ENCODE measurements around the gene ZIC5.

GRCh38 chr13:99925990-99927138 lies 45.2 kb downstream of the ZIC5 start:
- RRBS: 50% methylated on average over 2 of the region's 35 CpGs

DNA sequence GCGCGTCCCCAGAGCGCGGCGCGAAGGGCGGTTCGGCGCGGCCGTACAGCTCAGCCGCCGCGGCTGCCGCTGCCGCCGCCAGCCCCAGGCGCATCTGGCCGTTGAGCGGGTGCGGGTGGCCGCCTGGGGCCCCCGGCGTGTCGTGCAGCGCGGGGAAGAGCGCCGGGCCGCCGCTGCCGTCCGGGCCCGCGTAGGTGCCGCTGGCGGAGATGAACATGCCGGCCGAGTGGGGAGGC lies 907 bp downstream of the ZIC5 start:
- RRBS: 4% methylated on average over 6 of the region's 39 CpGs

DNA sequence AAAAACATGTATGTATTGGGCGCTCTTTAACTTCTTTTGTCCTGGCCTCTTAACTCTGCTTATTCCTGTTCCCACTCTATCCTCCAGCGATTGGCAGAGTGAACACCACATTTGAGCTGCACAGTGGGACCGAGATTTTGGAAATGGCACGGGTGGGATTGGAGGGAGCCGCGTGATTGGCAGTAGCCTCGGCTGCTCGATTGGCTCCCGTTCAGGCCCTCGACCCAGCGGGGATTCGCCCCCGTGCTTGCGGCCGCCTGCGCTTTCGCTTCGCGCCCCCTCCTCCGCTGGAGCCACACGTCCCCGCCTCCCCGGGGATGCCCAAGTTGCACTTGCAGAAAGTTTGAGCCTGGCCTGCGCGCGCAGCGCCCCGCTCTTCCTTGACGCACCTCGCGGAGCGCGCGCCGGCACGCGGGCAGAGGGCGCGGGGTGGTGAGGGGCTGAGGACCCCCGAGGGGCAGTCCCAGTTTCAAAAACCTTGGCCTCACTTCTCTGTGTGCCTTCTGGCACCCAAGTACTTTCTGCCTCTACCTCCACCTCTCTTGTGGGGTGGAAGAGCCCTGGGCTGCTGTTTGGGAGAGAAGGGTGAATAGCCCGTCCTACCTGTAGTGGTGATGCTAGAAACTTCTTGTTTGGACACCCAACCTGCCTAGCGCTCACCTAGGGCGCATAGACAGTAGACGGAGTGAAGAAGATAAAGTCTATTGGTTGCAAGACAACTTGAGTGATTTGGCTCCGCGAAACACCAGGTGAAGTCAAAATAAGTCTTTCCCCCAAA lies at the start of gene ZIC5:
Gene ZIC5, minus strand, starts transcription at position 100 of the 778 bp plus-strand sequence.
- RRBS: 15% methylated on average over 9 of the region's 46 CpGs

- RRBS: no CpG with 5 or more reads among the region's 33 CpGs
Observed at GRCh38 chr13:99983701-99984409, 2.3 kb downstream of the ZIC2 start.

- RRBS: no CpG with 5 or more reads among the region's 1 CpG
Observed at GRCh38 chr13:100098747-100099157, 9.9 kb downstream of the PCCA start.

DNA sequence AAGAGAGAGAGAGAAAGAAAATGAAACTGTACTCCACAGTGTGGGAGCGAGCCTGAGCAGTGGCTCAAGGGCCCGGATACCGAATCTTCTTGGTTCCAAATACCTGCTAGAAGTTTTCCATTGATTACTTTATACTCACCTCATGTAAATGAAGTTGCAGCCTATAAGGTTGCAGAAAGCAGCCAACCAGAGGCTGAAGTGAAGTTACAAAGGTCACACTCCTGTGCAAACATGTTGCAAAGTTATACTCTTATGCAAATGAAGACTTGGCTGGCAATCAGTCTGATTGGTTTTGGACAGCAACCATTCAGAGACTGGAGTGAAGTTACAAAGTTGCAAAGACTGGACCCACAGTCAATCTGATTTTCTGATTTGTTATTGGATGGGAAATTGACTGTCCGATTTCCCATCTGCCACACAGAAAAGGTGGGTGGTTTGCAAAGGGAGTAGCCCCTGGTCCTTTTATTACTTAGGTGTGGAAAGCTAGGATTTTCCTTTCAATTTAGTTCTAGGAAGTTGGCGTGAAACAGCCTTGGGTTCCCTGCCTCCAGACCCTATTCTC lies 152.5 kb downstream of the GGACT start:
- RRBS: no CpG with 5 or more reads among the region's 5 CpGs

- RRBS: no CpG with 5 or more reads among the region's 15 CpGs
Observed at GRCh38 chr13:100540103-100540574, 48.5 kb downstream of the GGACT start.

DNA sequence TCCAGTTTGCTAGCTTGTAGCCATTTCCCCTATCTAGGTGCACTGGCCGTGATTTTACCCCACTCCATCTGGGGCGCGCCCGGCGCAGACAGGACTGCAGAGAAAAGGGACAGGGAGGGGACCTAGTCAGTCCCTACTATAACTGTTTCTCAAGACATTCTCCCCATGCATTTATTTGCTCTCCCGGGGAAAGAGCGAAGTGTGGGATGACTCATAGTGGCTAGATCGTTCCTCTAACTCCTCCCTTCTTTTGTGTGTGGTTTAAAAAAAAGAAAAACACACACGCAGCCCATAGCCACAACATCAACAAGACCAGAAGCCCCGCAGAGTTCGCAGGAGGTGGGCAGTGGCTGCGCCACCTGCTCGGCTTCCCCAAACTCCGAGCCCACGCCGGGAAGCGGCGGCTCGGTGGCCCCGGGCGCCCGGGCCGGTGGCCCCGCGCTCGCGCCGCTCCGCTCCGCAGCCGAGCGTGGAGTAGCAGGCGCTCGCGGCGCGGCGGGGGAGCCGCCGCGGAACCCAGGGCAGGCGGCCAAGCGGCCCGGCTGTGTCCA lies 766 bp downstream of the TMTC4 start:
- RRBS: 3% methylated on average over 4 of the region's 44 CpGs

DNA sequence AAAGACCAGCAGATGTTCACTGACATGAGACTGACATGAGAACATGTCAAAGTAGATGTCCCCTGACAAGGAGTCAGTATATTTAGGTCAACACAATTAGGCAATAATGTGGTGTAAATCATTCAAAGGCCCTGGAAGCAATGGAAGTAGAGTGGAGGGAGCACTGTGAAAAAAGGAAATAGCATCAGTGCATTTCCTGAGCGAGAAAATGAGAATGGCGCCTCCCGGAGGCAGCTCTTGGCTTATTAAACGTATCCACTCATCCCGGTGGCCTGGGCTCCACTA lies 173.6 kb upstream of the TMTC4 start:
- RRBS: no CpG with 5 or more reads among the region's 5 CpGs

DNA sequence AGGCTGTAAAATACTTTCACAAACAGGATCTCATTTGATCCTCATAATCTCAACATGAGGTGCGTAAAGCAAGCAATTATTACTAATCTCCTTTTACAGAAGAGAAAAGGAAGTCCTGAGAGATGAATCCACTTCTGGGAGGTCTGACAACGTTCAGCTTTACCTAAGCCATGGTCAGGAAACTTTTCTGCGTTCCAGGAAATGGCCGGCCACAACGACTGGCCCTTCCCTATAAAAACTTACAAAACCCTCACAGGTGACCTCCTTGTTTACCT lies 351.6 kb upstream of the TMTC4 start:
- RRBS: no CpG with 5 or more reads among the region's 5 CpGs

DNA sequence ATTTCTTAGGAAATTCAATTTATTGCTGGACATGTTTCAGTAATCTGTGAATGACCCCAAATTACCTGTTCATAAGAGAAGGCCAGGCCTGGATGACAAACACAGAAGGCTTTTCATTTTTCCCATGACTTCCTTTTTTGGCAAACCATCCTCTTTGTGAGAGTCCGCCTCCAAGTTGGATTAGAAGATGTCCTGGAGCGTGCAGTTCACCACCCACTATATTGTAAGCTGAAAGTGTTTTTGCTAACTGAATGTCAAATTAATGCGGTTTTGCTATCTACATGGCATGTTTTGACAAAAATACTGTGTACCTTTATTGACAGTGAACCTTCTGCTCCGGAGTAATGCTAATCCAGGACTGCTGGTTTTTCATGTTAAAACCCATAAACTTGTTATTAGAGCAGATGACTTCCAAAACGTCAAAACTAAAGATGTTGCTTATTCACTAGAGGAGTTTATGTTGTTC lies 70.8 kb downstream of the ITGBL1 start:
- RRBS: no CpG with 5 or more reads among the region's 5 CpGs

- RRBS: no CpG with 5 or more reads among the region's 8 CpGs
Observed at GRCh38 chr13:102112197-102112526, 195.4 kb upstream of the FGF14 start.

DNA sequence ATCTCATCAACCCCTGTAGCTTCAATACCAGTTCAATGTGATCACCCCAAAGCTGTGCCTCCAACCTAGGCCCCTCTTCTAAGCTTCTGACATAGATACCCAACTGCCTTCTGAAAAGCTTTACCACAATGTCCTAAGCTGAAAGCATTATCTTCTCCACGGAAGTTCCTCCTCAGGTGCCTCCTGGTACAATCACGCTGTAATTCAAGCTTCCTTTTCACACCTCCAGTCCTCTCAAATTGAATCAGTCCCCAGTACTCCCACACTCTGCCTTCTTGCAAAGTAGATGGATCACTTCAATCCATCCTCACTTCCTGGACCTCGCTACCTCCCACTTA lies 243.5 kb upstream of the TPP2 start:
- RRBS: no CpG with 5 or more reads among the region's 3 CpGs

GRCh38 chr13:102401953-102402780 lies 194.6 kb upstream of the TPP2 start:
- RRBS: no CpG with 5 or more reads among the region's 21 CpGs

- RRBS: no CpG with 5 or more reads among the region's 9 CpGs
Observed at GRCh38 chr13:102850004-102850580, 4.3 kb downstream of the ERCC5 start.

DNA sequence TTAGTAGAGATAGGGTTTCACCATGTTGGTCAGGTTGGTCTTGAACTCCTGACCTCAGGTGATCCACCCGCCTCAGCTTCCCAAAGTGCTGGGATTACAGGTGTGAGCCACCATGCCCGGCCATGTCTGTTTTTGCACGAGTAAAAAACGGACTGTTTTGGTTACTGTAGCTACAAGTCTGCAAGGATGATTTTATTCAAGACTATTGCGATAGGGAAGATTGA lies 103.9 kb upstream of the SLC10A2 start:
- RRBS: no CpG with 5 or more reads among the region's 5 CpGs

- RRBS: no CpG with 5 or more reads among the region's 13 CpGs
Observed at GRCh38 chr13:103350805-103351583, 284.8 kb upstream of the SLC10A2 start.

GRCh38 chr13:105139354-105139714 lies 326.5 kb upstream of the DAOA start:
- RRBS: no CpG with 5 or more reads among the region's 6 CpGs

DNA sequence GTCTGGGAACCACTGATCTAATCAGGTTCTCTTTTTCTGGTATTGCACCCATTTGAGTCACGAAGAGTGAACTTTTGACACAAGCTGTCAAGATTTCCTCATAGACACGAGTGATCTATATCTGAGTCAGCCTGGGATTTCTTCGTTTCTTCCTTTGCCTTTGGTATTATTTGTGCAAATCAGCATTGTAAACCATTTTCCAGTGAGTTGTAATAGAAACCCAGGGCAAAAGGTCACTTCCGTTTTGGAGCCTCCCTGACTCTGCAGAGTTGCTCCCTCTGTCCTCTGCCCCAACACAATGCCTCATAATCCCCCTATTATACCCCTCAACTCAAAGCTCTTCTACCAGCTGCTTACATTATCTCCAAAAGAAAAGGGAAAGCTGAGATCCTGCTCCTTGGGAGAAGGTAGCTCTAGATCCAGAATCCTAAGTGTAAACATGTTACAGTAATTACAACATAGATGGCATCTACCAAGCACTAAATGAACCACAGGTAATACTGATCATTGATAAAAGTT lies 454.6 kb downstream of the DAOA start:
- RRBS: no CpG with 5 or more reads among the region's 4 CpGs

GRCh38 chr13:106184848-106185347 lies 350.6 kb downstream of the EFNB2 start:
- RRBS: no CpG with 5 or more reads among the region's 3 CpGs

All from epidermal melanocyte (primary cell).